ENCODE results near the genes RSBN1L and CD36.

DNA sequence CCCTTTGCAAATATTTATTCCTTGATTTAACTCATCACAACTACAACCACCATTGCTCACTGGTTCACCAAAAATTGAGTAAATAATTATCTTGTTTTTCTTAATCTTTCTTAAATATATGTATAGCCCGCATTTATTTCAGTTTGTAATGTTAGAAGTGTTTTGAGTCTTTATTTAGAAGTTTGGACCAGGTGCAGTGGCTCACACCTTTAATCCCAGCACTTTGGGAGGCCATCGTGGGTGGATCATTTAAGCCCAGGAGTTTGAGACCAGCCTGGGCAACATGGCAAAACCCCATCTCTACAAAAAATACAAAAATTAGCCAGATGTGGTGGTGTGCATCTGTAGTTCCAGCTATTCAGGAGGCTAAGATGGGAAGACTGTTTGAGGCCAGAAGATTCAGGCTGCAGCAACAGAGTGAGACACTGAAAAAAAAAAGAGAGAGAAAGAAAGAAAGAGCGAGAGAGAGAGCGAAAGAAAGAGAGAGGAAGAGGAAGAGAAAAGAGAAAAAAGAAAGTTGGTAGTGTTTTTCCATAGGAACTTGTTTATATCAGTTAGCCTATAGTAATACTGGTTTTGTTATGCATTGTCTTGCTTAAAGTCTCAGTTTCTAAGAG lies 12.7 kb downstream of the CCDC146 start:
- RRBS, result no CpG with 5 or more reads among the region's 4 CpGs

DNA sequence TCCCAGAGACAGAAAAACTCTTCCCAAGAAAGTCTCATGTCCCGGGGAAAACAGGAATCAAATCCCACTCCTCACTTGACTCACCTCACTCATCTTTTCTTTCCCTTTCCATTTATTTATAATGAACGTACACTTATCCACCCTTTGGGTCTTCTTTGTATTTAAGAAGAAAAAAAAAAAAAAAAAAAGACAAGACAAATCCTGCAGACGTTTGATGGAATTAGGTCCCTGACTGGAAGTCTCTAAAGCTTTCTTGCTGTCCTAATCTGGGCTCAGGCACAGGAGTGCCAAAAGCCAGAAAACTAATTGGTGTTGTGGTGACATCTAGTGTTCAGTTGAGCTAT lies 84.5 kb downstream of the GSAP start:
- RRBS, result no CpG with 5 or more reads among the region's 3 CpGs

DNA sequence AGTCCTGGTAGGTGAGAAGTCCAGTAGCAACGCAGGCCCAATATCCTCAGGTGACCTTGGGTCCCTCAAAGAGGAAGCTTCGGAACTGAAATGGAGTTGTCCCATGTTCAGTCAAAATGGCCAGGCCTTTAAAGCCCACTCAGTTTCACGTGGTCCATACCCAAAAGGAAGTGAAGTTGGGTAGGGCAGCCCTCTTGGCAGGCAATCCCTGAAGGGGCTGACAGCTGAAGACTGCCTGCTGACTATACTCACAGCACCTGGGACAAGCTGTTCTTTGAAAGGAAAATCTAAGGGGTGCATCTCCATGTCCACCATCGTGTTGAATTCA lies 3.0 kb downstream of the GSAP start:
- RRBS, result no CpG with 5 or more reads among the region's 4 CpGs

- RRBS, result no CpG with 5 or more reads among the region's 8 CpGs
Measured at GRCh38 chr7:77498518-77499612, 38.2 kb upstream of the PTPN12 start.

GRCh38 chr7:77547104-77547849 lies 10.2 kb downstream of the PTPN12 start:
- RRBS, result no CpG with 5 or more reads among the region's 2 CpGs

DNA sequence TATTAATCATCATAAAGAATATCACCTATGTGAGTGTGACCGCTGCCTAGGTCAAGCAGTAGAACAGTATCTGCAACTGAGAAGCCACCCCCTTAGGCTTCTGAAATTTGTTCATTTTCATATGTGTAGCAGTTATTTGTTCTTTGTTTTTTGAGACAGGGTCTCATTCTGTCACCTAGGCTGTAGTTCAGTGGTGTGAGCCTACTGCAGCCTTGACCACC lies 54.2 kb upstream of the RSBN1L start:
- RRBS, result no CpG with 5 or more reads among the region's 1 CpG

DNA sequence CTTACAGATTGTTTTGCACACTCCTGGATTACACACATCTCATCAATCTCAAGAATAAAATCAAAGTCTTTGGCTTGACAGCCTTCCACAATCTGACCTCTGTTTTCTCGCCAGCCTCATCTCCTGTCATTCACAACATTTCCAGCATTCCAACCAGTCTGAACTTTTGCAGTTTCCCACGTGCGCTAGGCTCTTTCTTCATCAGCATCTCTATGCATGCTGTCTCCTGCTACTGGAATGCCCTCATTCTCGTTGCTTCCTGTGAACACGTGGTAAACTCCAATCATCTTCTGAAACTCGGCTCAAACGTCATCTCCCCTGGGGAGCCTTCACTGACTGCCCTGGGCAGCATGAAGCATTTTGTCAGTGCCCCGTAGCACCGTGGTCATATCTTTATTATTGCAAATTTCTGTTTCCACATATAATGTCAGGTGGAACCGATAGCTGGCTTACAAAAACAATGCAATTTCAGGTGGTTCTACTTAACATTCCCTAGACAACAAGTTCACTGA lies 12.2 kb upstream of the RSBN1L start:
- RRBS, result no CpG with 5 or more reads among the region's 10 CpGs

GRCh38 chr7:77696390-77696529 lies at the start of gene RSBN1L:
Gene RSBN1L, plus strand, starts transcription at chr7:77696459.
- RRBS, result 3% methylated on average over 6 of the region's 17 CpGs

GRCh38 chr7:77728316-77728834 lies 32.1 kb downstream of the RSBN1L start:
- RRBS, result no CpG with 5 or more reads among the region's 8 CpGs

- RRBS, result no CpG with 5 or more reads among the region's 9 CpGs
Measured at GRCh38 chr7:77745804-77746453, 49.7 kb downstream of the RSBN1L start.

DNA sequence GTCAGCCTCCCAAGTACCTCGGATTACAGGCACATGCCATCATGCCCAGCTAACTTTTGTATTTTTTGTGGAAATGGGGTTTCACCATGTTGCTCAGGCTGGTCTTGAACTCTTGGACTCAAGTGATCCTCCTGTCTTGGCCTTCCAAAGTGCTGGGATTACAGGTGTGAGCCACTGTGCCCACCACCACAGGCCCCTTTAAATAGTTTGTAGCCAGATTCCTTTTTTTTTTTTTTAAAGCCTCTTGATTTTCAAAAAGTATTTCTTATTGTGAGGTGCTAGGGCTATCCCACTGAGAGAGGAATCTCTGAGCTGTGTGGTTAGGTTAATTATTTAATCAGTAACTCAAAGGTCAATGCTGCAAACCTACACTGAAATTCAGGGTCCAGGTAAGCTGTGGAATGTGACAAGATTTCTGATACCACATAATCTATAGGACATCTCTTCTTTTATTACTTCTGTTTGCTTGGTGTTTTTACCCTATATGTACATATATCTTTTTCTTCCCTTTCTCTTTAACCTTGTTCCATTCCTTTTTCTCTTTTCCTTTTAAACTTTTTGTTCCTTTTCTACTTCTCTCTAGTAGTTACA lies 31.8 kb downstream of the TMEM60 start:
- RRBS, result no CpG with 5 or more reads among the region's 1 CpG

GRCh38 chr7:78400453-78401042 lies 602.3 kb upstream of the TMEM60 start:
- RRBS, result no CpG with 5 or more reads among the region's 6 CpGs

- RRBS, result no CpG with 5 or more reads among the region's 2 CpGs
Measured at GRCh38 chr7:80174047-80174700, 39.5 kb downstream of the GNAI1 start.

DNA sequence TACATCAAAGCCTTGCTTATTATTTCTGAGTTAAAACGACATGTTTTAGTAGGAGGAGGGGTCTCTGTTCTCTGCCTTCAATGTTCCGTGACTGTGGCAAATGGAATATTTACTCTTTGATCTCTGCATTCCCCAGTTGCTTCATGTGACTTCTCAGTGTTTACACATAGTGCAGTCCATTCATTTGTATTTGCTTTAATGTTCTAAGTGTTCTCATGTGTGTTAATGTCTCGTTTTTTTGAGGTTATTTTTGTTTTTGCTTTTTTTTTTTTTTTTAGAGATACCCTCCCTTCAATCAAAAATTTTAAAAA lies 75.8 kb downstream of the GNAI1 start:
- RRBS, result no CpG with 5 or more reads among the region's 3 CpGs

DNA sequence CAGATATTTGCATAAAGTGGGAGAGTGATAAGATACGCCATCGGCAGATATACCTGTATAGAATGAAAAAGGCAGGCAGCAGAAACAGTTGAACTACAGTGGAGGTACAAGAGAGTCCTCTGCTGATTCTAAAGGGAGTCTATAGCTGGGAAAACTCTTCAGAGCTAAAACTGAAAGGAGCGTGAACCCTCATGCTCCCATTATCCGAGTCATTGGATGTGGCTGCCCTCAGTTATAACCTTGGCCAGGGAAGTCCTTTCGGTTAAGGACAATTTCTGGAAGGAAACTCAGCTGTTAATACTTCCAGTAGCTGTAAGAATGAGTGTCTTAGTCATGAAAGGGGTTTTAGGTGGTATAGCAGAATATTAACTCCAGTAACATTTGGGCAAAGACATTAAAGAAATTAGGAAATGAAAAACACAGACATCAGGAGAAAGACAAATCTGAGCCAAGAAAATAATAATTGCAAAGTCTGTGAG lies 14.6 kb upstream of the GNAT3 start:
- RRBS, result no CpG with 5 or more reads among the region's 5 CpGs

DNA sequence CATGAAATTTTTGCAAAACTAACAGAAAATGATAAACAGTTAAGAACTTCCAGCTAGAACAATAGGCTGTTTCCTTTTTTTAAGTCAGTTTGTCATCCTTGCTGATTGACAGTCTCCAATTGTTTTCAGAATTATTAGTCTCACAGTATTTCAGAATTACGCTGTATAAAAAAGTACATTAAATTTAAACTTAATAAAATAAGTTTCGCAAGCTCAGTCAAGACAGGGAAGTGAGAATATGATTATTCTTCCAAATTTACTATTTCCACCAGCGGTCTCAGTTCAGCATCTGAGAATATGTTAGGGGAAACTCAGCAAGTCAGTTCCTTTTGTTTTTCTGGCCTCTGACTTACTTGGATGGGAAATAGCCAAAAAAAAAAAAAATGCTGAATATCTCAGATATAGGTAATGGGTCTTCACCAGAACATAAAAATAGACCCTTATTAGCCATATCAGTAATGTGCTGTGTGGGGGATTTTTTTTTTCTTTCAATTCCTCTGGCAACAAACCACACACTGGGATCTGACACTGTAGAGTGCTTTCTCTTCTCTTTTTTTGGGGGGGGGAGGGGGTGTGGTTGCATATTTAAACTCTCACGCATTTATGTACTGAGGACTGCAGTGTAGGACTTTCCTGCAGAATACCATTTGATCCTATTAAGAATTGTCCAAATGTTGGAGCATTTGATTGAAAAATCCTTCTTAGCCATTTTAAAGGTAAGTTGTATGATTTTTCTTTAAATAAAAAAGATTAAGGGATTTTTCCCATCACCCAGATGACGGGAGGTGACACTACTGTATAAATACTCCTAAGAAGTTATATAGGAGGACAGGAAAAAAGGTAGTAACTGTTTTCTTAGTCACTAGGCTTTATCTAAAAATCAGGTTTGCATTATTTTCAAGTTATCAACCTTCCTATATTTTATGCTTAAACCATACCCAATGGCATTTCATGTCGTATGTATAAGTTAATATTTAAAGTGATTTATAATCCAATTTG lies at the start of gene CD36:
CD36 (plus strand) TSS at position 612 of the 999 bp plus-strand sequence.
- RRBS, result no CpG with 5 or more reads among the region's 6 CpGs

DNA sequence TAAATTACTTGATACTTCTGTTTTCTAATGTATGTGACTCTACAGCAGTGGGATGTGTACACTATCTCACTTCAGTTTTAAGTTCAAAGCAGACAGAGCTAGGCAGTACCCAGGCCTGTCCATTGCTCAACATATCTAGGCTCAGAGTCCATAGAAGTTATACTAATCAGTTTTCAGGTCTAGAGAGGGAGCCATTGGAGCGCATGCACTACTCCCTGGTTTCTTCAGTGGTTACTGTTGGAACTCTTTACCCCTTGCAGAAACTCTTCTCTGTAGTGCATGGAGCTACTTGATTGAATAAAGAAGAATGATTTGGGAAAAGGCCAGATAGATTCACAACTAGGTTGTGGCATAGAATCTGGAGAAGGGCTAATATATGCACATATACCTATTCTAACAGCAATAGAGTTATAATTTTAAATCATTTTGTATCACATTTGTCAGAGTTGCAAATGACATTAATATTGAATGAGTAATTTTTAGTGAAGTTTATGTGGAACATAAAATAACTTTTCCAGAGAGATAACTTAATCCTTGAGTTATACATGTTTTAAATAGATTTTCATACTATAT lies 4.5 kb downstream of the CD36 start:
- RRBS, result no CpG with 5 or more reads among the region's 1 CpG

DNA sequence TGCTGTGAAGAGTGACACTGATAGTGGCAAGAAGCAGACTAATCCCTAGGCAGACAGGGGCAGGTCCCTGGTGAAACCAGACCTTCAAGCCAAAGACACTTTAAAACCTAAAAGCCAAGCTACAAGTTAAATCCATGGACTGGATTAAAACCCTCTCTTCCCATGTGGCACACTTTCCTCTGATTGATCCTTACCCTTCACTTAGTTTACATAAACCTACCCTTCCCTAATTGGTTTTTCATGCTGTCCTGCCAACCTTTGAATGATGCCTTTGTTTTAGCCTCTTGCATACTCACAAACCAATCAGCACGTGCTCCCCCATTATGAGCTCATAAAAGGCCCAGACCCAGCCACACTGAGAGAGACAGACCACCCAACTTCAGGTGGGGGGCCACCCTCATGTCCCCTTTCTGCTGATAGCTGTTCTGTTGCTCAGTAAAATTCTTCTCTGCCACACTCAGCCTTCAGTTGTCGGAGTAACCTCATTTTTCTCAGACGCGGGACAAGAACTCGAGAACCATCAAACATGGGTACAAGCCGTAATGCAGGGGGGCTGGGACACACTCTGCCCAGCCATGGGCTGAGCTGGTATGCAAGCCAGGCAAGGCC lies 51.5 kb downstream of the CACNA2D1 start:
- RRBS, result no CpG with 5 or more reads among the region's 6 CpGs

DNA sequence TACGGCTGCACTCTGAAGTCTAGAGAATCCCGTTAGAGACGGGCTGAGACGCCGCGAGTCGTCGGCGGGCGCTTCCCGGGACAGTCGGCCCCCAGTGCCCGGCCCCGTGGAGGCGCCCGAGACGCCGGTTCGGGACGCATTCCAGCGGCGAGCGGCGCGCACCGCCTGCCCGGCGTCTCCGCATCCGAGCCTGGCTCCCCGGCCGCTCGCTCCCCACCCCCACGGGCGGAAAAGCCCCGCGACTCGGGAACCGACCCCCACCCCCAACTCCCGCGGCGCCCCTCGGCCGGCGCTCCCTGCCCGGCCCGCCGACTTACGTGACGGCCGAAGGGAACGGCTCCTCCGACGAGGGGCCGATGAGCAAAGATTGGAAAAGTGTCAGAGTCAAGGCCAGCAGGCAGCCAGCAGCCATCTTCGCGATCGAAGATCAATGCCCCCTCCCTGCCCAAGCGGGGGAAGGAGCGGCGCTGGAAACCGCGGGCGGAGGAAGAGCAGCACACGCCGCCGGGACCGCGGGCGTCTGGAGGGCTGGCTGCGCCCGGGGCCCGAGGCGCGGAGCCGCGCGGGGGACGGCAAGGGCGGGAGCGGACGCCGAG lies 431 bp downstream of the CACNA2D1 start:
- RRBS, result 2% methylated on average over 28 of the region's 83 CpGs

Measured in islet of Langerhans (tissue), 1 donor.